Neutrophil (primary cell): ENCODE results near the genes FOXD4L3, PGM5, ENTREP1 and APBA1.

DNA sequence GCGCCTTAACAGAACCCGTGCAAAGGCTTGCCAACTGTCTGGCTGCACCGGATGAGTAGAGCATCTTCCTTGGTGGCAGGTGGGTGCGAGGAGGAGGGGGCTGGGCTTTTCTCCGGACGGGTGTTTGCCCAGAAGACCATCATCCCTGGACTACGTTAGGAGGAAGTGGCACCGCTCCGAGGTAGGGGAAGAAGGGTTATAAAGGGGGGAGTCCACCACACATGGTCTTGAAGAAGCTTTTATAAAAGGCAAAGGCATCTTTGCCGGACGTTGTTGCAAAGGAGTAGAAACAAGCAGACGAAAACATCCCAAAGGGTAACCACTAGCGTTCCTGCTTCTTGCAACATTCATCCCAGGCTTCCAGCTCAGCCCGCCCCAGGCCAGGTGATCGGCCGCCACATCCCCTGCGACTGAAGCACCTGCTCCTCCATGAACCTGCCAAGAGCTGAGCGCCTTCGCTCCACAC, at the start of gene FOXD4L3:
FOXD4L3 (plus strand) TSS at position 345 of the 466 bp plus-strand sequence.
- PRO-cap: no peak

GRCh38 chr9:68355635-68355939, 824 bp upstream of the PGM5 start:
- PRO-cap: no peak

GRCh38 chr9:68356481-68357301, at the start of gene PGM5:
Gene PGM5, plus strand, starts transcription at chr9:68356611.
- PRO-cap: no peak

DNA sequence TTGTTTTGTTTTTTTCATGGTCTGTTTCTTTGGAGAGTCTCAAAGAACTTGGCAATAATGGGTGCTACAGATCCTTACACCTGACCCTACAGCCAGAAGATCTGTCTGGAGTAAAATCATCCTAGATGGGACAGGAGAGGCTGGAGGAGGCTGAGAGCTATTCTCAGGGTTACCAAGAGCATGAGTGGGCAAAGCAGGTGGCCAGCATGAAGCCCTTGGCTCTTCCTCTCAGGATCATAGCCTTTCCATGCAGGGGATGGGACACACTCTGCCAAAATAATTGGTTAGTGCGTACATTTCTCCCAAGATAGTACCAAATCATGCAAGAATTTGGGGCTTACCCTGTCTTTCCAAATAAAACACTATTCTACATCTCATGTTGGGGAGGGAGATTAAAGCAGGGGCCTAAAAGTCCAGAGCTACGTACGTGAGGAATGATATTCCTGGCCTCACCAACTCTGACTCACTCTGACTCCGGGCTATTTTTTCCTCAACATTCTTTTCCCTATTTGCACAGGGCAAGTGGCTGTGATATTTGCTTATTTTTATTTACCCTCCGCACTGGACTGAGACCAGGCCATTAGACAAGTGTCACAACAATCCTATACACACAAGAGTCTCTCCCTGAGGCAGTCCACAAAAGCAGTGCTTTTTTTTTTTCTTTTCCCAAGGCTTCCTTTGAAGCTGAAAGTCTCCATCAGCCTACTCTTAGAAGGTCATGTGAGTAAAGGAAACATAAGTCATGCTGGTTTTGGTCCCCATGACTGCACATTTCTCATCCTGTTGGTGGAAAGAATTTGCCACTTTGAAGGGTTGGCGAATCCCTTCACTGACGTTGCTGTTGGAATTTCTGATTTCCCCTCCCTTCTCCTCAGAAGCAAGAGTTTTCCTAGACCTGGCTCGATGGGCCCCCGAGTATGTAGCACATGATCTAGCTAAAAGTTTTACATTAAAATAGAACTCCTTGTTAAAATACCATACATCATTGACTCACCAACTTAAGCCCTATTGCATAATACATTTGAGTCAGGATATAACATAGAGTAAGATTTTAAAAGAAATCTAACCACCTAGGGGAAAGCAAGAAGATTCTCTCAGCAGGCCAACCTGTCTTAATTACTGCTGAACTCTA, 40.0 kb downstream of the TMEM252 start:
- PRO-cap: no peak

DNA sequence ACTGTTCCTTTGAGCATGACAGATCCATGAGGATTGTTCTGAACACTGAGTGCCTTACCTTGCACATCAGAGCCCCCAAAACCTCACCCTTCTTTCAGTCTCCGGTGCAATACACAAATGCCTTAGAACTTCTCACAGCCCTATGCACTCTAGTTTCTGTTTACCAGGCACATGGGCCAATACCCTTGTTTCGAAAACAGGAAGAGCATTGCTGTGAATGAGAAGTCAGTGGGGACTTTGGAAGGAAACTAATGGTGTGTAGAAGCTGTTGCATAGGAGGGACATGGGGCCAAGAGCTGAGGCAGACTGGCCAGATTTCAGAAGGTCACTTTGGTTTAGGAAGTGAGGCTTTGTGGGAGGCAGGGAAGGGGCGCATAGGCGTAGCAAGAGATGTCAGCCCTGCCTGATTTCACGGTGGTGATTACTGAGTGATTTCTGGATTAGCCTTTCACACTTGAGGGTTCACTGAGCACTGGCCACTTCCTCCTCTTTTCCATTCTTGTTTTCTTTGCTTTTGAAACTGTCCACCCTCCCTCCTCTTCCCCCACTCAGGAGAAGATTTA, 5.9 kb upstream of the TMEM252 start:
- PRO-cap: bidirectional peak, plus-strand start at position 362 of the sequence, minus-strand start at position 95 of the sequence

DNA sequence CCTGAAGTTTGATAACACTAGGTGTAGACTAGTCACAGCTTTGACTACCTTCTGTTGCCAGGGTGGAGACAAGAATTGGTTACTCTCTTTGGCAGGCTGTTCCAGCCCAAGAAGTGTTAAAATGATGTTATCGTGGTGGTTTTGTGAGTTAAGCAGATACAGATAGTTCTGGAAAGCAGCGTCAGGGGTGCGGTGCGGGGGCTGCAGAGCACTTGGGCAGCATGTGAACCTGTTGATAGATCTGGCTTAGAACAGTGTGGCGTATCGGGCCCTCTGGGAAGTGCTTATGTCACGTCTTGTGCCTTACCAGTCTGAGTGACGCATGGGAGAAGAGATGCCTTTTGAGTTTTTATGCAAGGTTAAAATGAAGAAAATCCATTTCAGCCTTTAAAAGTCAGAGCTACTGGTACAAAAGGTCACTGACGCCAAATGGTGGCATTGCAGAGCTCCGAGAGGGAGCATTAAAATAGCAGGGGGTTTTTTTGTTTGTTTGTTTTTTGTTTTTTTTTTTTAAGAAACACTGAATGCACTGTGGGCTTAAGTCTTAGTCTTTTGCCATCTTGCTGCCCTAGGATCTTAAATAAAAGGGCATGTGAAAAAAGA, 81.6 kb downstream of the PABIR1 start:
- PRO-cap: no peak

GRCh38 chr9:68904160-68904994, 109.5 kb downstream of the PRKACG start:
- PRO-cap: no peak

DNA sequence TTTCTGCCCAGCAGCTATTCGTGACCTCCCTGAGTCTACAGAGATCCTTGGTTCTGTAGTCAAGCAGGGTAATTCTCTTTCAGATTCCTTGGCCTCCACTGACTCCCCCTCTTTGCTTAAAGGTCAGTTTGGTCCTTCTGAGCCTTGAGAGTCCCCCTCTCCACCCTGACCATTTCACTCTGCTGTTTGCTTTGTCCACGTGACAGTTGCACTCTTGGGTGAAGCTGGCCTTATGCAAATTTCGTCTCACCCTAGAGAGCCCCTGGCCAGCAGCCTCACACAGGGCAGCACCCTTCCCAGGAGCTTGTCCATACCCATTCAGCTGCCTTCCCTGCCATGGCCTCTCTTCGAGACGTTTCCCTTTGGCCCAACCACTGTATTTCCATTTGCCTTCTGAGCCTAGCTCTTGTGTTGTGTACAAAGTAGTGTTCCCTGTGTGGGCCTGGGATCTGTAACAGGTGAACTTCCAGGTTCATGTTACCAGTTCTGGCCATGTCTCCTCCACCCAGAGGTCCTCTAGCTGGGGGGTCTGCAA, 63.7 kb downstream of the PRKACG start:
- PRO-cap: no peak

- PRO-cap: no peak
These were observed 40.2 kb downstream of the PRKACG start for GRCh38 chr9:68973684-68974089.

DNA sequence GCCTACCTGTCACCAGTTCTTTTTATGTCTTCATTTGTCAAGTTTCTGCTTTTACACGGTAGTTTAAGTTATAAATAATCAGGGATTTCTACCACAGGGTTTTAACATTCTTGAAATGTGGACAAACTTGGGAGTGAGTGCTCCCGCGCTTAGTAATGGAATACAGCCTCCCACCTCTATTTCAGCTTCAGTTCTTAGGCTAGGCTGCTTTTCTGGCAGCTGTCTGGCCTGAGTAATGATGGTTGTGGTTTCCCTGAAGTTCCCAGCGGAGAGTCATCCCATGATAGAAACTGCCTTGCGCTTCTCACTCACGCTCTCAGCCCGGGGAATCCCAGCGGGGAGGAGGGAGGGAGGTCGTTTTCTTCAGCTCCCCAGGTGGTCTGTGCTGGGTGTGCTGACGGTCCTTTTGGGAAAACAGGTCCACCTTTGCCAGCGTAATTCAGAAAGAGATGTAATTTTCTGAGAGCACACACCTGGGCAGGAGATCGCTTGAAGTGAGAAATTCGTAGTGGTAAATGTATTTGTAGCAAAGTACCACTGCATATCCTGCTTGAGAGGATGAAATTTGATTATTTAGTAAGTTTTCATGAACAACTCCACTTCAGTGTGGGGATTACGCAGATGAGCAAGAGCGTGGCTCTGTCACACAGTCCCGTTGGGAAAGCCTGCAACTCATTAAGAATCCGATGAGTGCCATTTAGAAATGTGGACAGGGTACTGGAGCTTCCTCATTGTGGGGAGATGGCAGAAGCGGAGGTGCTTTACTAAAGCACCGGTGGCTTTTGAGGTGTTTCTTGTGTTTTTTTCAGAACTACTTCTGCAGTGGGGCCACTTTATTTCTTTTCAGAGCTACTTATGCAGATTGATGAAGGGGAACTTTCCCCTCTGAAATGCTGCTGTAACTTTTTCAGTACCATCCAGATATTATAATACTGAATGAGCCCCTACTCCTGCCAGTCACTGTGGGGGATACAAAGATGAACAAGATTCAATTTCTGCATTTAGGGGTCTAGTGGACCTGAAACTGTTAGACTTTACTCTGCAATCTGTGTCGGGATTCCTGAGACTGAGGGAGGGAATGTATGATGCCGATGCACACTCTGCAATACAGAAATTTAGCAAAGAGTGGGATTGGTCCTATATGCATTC, 1.3 kb downstream of the TJP2 start:
- PRO-cap: no peak

DNA sequence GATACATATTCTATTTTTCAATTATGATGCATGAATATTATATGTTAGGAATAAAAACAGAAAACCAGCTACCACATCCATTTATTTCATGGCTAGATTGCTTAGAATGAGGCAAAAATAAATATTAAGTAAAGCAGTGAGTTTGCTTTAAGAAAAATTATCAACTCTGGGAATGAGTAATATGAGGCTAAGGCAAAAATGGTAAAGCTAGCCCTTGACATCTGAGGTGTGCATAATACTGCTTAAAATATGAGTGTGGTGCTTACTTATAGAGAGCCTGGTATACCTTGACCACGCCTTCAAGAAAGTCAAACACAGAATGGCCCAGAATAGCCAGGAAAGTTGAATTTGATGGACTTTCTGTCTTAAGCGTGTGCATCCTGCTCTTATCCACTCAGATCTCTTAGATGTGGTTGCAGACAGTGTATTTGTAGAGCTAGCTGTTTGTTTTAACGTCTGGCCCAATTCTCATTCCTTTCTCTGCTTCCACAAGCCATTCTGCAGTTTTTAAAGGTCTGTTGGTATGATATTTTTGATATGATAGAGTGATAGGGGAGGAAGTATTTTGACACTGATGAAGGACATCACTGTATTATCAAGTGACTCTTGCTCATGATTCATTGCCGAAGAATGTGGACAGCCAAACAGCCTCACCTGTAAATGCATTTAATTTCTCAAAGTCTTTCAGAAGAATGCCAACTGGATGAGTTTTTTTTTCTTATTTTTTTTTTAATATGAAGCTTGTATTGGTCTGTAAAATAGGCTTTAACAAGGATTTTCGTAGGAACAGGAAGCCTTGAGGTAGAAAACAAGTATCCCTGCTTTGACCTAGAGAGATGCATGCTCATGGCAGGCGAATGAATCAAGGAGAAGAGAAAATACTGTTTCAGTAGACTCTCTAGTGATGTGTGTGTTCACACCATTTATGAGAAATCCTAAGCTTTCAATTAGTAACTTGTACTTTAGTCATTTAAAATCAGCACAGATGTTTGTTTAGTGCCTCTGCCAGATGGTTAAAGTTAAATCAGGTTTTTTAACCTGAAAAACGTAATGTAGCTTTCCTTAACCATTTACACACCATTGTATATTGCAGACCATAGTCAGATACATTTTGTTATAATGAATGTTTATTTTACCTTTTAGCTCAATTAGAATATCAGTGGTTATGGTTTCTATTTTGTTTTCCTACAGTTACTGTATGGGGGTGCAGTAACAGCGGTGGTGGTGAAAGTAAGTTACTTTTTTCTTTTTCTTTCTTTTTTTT, 4.6 kb downstream of the TJP2 start:
- PRO-cap: no peak

- PRO-cap: no peak
These were observed 6.6 kb downstream of the TJP2 start for GRCh38 chr9:69180751-69181039.

- PRO-cap: no peak
These were observed 7.8 kb downstream of the TJP2 start for GRCh38 chr9:69181735-69182445.

GRCh38 chr9:69324372-69325464, at the start of gene ENTREP1:
Gene ENTREP1, plus strand, starts transcription at chr9:69325215.
- PRO-cap: no peak

DNA sequence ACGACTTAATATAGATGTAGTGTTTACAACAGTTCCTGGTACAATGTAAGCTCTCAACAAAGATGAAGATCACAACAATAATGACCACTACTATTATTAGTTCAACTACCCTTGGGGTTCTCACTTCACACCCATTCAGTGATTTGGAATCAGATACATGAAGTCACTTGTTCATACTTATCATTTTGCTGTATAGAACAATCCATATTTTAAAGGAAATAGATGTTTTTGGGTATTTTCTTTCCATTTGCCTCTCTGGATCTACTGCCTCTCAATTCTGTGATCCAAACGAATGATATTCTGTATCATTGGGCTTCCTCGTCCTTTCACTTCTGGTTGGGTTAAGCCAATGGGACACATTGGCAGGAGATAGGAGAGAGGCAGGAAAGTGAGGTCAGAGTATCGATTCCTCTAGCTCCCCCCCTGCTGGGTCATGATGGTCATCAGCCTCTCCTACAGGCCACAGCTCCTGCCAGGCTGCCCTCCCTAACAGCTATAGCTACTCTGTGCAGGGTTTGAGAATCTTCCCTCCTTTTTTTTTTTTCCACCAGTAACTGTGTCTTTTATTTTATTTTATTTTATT, 39.5 kb downstream of the APBA1 start:
- PRO-cap: no peak

DNA sequence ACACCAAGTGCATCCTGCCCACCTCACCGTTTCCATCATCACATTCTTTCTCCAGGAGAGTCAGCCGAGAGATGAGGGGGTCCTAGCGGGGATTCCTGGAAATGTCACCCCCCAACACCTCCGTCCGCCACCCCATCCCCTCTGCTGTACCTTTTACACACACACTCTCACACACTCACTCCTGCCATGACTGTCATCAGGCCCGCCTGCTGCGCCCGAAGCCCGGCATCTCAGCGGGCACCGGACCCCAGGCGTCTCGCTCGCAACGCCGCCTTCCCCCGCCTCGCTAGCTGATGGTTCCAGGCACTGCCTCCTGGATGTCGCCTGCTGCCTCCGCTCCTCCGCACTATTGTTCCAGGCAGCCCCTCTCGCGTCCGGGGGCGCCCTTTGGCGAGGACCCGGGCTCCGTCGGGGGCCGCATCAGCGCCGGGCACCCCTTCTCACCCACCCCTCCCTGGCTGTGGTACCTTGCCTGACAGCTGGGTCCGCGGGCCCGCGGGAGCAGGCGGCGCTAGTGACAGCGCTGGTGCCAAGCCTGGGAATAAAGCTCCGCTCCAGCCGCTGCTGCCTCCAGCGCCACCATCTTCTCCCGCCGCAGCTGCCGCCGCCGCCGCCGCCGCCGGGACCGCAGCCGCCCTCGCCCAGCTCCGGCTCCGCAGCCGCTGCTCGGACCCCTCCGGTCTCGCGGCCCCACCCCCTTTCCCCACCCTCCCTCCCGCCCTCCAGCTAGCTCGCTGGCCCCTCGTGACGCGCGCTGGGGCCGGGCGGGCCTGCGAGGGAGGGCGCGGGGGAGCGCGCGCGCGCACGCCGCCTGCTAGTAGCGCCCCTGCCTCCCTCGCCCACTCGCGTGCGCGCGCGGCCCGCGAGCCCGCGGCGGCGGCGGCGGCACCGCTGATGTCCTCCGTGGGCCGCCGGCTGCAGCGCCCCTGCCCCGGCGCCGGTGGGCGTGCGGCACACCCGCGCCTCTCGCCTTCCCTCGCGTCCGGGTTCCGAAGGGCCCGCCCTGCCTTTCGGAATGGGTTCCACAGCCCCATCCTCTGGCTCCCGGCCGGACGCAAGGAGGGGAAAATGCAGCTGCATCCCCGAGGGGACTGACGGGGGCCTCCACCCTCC, at the start of gene APBA1:
APBA1 (minus strand) TSS at position 686 of the 1,113 bp plus-strand sequence.
- PRO-cap: no peak

GRCh38 chr9:70080522-70080967, 36.9 kb downstream of the MAMDC2 start:
- PRO-cap: no peak

GRCh38 chr9:70110644-70111293, 67.1 kb downstream of the MAMDC2 start:
- PRO-cap: no peak

DNA sequence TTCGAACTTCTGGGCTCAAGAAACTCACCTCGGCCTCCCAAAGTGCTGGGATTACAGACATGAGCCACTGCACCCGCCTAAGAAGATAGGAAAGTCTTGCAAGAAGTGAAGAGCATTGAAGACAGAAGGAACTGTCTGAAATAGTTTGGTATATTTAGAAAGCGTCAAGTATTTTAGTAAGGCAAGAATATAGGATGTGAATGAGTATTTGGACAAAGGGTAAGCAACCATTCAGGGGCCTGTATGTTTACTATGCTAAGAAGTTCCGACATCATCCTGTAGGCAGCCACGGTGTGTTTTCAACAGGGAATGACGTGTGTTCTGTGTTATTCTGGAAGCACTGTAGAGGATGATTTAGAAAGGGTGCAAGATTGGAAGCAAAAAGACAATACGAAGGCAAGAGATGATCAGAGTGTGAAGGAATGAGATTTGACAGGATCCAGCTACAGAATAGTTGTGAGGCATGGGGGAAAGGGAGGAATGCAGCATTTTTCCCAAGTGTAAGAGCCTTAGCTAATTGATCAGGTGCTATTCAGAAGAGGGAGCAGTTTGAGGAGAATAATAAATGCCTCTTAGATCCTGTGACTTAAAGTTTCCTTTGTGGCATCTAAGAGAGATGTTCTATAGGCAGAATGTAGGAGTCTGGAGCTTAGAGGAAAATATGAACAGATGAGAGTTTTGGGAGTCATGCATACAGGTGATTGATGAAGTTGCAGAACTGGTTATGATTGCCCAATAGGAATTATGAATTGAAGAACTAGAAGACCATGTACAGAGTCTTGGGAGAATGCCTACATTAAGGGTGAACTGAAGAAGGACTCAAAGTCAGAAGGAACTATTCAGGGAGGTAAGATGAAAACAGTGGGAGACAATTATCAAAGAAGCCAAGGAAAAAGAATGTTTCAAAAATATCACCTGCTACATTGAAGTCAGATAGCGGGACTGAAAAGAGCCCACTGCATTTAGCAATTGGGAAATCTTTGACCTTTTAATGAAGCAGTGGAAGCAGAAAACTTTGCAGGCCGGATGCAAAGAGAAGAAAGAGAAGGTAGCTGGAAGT, 2.5 kb downstream of the SMC5 start:
- PRO-cap: no peak

- PRO-cap: no peak
These were observed 19.6 kb downstream of the SMC5 start for GRCh38 chr9:70278334-70278896.